Heart (tissue), 3 donors: Measurements from ENCODE around the genes GPATCH2 and TGFB2.

DNA sequence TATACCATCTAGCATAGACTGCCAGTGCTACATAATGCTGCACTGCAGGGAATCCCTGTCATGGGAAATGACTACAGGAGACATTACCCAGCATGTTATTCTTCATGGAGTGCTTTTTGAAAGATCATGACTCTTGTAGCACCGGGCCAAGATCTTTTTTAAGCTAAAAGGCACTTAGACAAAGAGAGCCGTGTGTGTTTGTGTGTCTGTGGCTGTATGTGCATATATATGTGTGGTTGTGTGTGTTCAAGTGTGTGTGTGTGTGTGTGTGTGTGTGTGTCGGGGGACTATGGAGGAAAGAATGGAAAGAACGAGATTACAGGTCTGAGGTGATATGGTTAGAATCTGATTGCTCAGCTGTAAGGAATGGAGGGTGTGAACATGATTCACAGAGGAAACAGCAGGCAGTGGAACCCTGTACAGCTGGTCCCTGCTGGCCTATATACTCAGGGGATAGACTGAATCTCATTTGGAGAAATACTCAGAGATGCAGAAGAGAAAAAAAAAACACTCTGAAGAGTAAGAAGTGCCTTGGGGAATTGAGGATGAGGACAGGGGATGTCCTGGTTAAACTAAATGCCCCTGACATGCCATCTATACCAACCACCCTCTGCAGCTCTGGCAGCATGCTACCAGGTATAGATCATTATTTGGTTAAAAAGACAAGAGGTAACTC, 180.1 kb upstream of the ESRRG start:
- RAMPAGE, long total RNA, 2 experiments, result no peak in any of the 2 experiments

DNA sequence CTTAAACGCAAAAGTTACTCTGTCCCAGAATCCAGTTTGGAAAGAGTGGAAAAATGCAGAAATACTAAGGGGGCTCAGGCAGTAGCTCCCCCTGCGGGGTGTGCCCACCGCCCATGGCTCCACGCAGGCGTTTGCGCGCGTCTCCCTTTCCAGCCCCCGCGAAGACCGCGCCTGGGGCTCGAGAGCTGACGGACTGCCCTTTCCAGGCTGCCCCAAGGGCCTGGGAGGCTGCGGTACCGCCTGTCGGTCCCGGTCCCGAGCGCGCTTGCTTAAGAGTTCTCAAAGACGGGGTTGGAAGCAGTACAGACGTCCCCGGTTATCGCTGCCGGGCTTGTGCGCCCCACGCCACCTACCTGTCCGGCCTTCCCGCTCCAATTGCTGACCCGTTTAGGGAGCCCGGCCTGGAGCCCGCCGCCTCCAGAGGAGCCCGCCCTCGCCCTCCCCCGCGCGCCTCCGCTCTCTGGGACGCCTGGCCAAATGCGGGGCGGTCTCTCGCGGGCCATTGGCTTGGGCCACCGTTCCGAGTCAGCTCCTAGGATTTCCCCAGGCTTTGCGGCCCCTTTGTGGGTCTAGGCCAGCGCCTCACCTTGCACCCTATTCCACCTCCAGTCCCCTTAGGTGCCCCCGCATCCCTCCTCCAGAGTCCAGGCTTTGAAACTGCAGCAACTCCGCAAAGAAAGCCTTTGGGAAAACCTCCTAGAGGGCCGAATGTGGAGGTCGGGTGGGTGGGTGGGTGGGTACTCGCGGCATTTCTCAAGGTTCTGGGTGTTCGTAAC, 414.3 kb upstream of the ESRRG start:
- RAMPAGE, long total RNA, 2 experiments, result start-site peak on the minus strand in 2 of 2 experiments, centred at positions 388 to 415 of the sequence, 64 to 116 reads per replicate

GRCh38 chr1:217456017-217456706, 174.7 kb downstream of the GPATCH2 start:
- RAMPAGE, long total RNA, 2 experiments, result start-site peak on the plus strand in 1 of 2 experiments, at chr1:217456439-217456475 at its widest, 21 reads per replicate

GRCh38 chr1:217630603-217631700, at the start of gene GPATCH2:
Gene GPATCH2, minus strand, starts transcription at chr1:217631090.
- RAMPAGE, long total RNA, 2 experiments, result start-site peak on the plus strand in 1 of 2 experiments, at chr1:217631371-217631385 at its widest, 32 reads per replicate; start-site peak on the minus strand in 2 of 2 experiments, at chr1:217631022-217631062 at its widest, 142 to 185 reads per replicate

DNA sequence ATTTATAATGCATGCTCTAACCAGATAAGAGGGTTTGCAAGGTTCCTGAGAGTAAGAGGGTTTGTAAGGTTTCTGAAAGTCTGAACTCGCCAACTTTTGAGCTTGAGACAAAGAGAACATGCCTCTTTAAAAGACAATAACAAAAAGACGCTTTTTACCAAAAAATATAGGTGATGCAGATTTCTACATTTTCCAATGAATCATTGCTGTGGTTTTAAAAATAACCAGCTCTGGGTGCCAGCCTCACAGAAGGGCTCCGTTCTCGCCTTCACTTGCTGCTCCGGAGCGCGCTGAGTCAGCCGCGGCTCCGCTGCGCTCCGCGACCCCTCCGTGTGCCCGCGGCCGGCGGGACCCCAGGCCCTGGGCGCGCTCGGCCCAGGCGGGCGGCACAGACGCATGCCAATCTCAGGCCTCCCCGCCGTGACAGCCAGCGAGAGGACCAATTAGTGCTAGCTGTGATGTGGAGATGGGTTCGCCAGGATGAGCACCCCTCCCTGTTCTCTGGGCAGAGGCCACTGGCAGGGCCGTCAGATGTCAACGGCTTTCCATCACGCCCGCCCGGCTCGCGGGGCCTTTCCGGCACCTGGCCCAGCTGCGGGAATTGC, 293.7 kb downstream of the SPATA17 start:
- RAMPAGE, long total RNA, 2 experiments, result no peak in any of the 2 experiments

DNA sequence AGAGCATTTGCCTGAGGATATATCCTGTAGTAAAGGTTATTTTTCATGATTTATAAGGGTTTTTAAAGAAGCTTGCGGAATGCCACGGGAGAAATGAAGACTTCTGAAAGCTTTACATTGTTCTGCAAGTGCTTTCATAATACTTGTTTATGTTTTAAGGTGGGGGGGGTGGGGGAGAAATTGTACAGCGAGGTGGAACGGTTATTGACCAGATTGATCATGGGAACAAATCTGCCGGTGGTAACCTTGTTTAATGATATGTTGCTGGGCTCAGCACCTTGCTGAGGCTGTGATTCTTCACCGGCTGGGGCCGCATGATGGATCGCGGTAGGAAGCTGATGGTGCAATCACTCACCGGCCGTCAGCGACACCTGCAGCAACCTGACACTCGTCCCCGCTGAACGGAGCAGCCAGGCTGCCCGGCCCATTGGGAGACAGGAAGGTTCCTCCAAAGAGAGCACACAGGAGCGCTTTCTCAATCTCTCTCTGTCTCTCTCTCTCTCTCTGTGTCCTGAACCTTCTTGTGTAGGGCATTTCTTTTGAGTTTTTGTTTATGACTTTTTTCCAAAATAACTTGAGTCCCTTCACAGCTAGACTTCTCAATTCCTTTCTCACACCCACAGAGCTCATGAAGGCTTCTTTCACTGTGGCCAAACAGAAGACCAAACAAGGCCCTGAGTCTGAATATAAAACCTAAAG, 128.5 kb upstream of the RRP15 start:
- RAMPAGE, long total RNA, 2 experiments, result no peak in any of the 2 experiments

- RAMPAGE, long total RNA, 2 experiments, result start-site peak on the plus strand in 2 of 2 experiments, at chr1:218345334-218346145 at its widest, 18 to 126 reads per replicate; start-site peak on the minus strand in 1 of 2 experiments, at chr1:218345999-218346154 at its widest, 13 to 17 reads per replicate
Measured at GRCh38 chr1:218345168-218346202, at the start of gene TGFB2. Gene TGFB2, plus strand, starts transcription at chr1:218345336.

DNA sequence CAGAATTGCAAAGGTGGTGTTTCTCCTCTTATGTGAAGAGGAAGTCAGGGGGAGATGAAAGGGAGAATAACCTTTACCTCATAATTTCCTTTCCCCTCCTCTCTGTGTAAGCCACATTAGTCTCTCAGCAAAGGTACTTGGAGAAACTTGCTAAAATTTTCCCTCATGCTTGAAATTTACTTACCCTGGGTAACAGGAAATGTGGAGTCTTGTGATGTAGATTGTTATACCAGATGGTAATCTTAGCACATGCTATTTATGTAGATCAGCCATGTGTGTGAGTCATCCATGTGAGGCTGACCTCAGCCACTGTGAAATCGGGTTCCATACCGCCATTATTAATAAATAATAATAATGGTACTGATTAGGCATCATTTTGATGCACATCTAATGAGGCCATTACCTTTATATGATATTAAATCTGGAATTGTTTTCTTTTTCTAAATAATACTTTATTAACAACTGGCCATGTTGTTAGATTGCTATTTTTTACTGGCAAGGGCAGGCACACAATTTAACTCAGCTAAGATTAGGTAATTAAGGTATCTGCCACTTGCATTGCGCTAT, 128.5 kb downstream of the TGFB2 start:
- RAMPAGE, long total RNA, 2 experiments, result no peak in any of the 2 experiments

DNA sequence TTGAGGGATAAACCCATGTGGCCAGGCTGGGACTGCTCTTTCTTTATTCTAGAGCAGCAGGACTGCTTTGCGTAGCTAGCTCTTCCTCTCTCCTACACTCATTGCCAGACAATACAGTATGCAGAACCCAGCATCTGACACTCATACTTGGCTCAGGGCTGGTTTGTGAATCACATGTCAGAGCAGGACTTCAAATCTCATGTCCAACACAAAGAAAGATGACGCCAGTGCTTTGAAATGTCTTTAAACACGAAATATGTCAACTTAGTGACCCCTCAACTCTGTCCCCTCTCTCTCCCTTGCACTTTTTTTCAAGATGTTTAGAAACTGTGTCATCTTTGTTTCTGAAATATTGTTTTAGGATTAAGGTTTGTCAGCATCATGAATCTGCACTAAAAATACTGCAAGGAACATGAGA, 135.0 kb downstream of the TGFB2 start:
- RAMPAGE, long total RNA, 2 experiments, result no peak in any of the 2 experiments

DNA sequence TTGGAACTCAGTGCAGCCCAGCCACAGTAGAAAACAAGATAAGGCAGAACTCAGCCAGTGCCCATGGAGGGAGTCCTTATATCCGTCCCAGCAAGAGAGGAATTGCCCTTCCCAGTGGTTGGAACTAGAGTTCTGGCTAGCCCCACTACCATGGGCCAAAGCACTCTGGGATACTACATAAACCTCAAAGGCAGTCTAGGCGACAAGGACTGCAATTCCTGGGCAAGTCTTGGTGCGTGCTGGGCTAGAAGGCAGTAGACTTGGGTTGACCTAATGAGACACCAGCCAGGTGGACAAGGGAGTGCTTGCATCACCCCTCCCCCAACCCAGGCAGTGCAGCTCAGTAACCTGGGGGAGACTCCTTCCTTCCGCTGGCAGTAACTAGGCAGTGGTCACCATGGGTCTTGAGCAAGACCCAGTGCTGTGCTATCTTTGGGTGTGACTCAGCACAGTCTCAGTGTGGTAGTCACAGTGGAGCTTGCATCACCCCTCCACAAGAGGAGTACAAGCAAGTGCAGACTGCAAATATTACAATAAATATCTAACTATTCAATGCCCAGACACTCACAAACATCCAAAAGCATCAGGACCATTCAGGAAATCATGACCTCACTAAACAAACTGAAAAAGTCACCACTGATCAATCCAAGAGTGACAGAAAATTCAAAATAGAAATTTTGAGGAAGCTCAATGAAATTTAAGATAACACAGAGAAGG, 84.8 kb upstream of the LYPLAL1 start:
- RAMPAGE, long total RNA, 2 experiments, result no peak in any of the 2 experiments

DNA sequence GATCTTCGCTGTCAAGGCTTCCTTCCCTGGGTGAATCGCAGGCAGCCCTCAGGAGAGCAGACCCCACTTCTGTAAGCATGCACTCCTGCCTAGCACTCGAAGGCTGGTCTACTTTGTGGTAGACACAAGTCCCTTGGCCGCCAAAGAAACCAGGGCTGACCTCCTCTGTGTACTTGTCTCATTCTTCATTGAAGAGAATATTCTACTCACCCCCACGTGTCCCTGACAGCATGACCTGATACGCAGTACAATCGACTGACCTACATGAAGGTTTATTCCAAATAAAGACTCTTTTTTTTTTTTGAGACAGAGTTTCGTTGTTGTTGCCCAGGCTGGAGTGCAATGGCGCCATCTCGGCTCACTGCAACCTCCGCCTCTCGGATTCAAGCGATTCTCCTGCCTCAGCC, 881 bp upstream of the SLC30A10 start:
- RAMPAGE, long total RNA, 2 experiments, result no peak in any of the 2 experiments

- RAMPAGE, long total RNA, 2 experiments, result no peak in any of the 2 experiments
Measured at GRCh38 chr1:219994003-219994515, 52.2 kb downstream of the EPRS1 start.

GRCh38 chr1:220206598-220207178, 65.6 kb downstream of the RAB3GAP2 start:
- RAMPAGE, long total RNA, 2 experiments, result no peak in any of the 2 experiments

GRCh38 chr1:220253222-220254099, 18.8 kb downstream of the RAB3GAP2 start:
- RAMPAGE, long total RNA, 2 experiments, result start-site peak on the plus strand in 2 of 2 experiments, at chr1:220253529-220253551 at its widest, 17 to 65 reads per replicate

GRCh38 chr1:220300336-220300838, 28.1 kb upstream of the RAB3GAP2 start:
- RAMPAGE, long total RNA, 2 experiments, result no peak in any of the 2 experiments

DNA sequence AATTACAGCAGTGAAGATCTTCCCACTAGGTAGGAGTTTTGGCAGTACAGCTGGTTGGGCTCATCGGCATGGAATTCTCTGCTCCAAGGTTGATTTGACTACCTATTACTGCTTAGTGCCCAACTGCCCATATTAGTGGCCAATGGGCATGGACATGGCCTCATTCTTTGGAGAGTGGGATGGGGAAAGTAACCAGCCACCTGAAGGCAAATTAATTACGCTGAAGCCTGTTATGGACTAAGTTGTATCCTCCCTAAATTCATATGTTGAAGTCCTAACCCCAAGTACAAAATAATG, 88.6 kb upstream of the RAB3GAP2 start:
- RAMPAGE, long total RNA, 2 experiments, result no peak in any of the 2 experiments

DNA sequence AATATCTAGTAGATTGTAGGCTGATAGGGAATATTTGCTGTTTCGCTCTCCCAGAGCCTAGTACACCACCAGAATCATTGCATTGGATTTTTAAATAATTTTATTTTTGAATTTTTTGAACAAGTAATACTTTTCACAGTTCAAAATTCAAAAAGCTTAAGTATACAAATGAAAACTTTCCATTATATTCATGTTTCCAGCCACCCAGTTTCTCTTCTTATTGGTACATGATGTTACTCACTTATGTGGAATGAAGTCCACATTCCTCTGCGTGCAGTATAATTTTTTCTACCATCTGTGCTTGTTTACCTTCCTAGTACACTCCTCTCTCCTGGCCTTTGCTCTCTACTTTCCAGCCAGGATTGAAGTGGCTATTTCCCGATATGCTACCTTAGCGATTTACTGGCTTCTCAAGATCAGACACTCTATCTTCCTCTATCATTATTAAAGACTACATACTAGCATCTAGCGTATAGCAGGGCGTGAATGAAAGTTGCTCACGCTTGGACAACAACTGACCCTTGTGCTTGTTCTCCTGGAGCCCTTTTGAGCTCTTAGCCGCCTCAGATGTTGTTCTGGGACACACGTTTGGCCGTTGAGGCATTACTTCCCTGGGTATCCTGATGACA, 13.6 kb upstream of the MTARC2 start:
- RAMPAGE, long total RNA, 2 experiments, result no peak in any of the 2 experiments

- RAMPAGE, long total RNA, 2 experiments, result no peak in any of the 2 experiments
Measured at GRCh38 chr1:220751522-220752033, 3.5 kb downstream of the MTARC2 start.

GRCh38 chr1:220770241-220770683, 16.5 kb upstream of the MTARC1 start:
- RAMPAGE, long total RNA, 2 experiments, result no peak in any of the 2 experiments

- RAMPAGE, long total RNA, 2 experiments, result no peak in any of the 2 experiments
Measured at GRCh38 chr1:220781660-220782287, 4.9 kb upstream of the MTARC1 start.